ENCODE measurements around the gene HOXC11.

- RRBS: no CpG with 5 or more reads among the region's 8 CpGs
CAGE:
- cytosol, long polyA plus RNA: no peak
- long polyA plus RNA: no peak
- nucleus, long polyA plus RNA: no peak
These were observed 4.3 kb downstream of the KRT18 start for GRCh38 chr12:52953026-52953841.

- RRBS: no CpG with 5 or more reads among the region's 7 CpGs
CAGE:
- cytosol, long polyA plus RNA: no peak
- long polyA plus RNA: no peak
- nucleus, long polyA plus RNA: no peak
These were observed 5.5 kb downstream of the EIF4B start for GRCh38 chr12:53011501-53012405.

DNA sequence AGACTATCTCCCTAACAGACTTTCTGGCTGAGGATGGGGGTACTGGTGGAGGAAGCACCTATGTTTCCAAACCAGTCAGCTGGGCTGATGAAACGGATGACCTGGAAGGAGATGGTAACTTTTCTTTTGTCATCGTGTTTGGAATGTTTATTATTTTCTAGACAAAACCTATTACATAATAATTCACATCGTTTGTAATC is 10.1 kb downstream of the EIF4B start:
- RRBS: no CpG with 5 or more reads among the region's 3 CpGs
CAGE:
- cytosol, long polyA plus RNA: start-site peak on the plus strand centred at position 106 of the sequence, 5 bp wide, 24 reads
- long polyA plus RNA: no peak
- nucleus, long polyA plus RNA: start-site peak on the plus strand centred at position 105 of the sequence, 7 bp wide, 81 reads

DNA sequence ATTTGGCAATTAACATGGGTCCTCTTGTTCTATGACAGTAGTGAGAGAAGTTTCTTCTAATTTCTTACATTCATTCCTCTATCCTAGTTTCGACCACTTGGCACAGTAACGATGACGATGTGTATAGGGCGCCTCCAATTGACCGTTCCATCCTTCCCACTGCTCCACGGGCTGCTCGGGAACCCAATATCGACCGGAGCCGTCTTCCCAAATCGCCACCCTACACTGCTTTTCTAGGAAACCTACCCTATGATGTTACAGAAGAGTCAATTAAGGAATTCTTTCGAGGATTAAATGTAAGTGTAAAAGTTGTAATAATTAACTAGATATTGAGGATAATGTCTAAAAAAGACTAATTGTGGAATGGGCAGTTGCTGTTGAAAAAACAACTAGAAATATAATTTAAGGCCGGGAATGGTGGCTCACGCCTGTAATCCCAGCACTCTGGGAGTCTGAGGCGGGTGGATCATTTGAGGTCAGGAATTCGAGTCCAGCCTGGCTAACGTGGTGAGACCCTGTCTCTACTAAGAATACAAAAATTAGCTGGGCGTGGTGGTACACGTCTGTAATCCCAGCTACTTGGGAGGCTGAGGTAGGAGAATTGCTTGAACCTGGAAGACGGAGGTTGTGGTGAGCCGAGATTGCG is 12.6 kb downstream of the EIF4B start:
- RRBS: no CpG with 5 or more reads among the region's 22 CpGs
CAGE:
- cytosol, long polyA plus RNA: no peak
- long polyA plus RNA: no peak
- nucleus, long polyA plus RNA: no peak

DNA sequence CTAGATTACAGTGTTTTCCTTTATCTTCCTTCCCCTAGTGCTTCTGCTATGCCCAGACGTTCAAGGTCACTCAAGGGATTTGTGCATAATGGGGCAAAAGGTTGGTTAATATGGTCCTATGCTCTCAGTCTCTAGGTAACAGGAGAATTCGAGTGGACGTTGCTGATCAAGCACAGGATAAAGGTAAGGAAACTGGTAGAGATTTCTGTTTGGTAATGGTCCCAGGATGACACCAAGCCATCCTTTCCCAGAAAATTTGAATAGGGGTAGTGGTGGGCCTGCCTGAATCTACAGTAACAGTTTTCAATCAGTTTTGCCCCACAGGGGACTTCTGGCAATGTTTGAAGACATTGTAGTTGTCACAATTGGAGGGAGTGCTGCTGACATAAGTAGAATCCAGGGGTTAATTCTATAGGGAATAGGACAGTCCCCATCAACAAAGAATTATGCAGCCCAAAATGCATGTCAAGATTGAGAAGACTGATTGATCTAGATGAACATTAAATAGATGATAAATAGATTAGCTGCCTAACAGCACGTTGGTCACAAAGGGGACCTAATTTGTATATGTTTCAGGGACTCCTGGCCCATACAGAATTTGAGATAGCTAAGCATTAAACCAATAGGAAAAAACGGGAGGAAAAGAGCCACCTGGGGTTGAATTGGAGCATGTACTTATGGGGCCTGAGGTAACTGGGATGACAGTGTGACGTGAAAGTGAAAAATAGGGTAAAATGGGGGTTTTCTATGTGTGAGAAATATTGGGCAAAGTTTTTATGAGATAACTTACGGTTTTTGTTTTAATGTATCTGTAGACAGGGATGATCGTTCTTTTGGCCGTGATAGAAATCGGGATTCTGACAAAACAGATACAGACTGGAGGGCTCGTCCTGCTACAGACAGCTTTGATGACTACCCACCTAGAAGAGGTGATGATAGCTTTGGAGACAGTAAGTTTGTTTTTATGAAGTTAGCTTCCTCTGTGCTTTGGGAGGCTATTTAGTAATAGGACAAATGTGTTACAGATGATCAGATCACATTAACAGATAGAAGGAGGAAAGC is 15.8 kb downstream of the EIF4B start:
- RRBS: no CpG with 5 or more reads among the region's 11 CpGs
CAGE:
- cytosol, long polyA plus RNA: no peak
- long polyA plus RNA: no peak
- nucleus, long polyA plus RNA: start-site peak on the plus strand centred at position 939 of the sequence, 25 bp wide, 20 reads

DNA sequence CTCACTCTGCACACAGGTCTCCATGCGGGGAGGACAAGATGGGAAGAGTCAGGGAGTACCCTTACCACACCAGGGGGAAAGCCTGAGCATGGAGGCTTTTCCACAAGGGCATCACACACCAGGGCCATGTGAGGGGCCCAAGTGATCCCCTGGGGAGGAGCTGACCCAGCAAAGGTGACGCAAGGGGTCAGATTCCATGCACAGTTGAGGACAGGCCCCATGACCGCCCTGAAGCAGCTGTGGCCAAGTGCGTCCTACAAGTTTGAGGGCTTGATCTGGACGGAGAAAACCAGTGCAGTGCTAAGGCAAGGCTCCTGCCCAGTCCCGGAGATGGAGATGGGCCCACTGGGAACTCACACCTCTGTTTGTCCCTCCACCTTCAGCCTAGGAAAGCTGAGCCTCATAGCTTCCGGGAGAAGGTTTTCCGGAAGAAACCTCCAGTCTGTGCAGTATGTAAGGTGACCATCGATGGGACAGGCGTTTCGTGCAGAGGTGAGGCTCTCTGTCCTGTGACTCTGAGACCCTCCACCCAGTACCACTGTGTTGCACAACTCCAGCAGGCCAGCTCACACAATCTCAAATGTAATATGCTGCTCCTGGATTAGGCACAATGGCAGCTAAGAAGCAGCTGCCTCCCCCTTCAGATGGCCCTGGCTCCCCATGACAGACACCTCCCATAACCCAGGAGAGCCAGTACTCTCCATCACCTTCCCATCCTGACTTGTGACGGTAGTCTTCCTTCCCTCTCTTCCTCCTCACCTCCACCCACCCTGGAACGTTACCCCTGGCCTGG is 1.8 kb downstream of the TNS2 start:
- RRBS: 83% methylated on average over 2 of the region's 13 CpGs
CAGE:
- cytosol, long polyA plus RNA: no peak
- long polyA plus RNA: no peak
- nucleus, long polyA plus RNA: no peak

DNA sequence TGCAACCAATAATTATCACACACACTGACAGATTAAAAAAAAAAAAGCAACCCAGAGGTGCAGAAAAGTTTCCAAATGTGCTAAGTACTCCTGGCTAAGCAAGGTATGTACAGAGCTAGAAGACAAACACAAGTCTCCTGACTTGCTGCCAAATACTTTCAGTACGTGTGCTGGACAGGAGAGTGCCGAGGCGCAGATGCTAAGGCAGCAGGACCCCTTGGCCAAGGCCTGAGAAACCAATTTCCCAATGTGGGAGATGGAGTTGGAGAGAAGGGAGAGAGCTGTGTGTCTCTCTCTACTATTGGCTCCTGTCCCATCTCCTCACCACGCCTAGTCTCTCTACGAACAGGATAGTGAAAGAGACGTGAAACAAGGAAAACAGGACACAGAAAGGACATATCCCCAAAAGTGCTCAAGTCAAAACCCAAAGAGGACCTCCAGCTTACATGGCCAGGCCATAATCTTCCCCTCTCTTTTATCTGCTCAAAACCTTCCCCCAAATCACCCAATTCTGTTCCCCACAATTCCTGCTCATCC is 5.3 kb downstream of the SPRYD3 start:
- RRBS: no CpG with 5 or more reads among the region's 6 CpGs
CAGE:
- cytosol, long polyA plus RNA: no peak
- long polyA plus RNA: no peak
- nucleus, long polyA plus RNA: no peak

- RRBS: no CpG with 5 or more reads among the region's 7 CpGs
CAGE:
- cytosol, long polyA plus RNA: no peak
- long polyA plus RNA: no peak
- nucleus, long polyA plus RNA: no peak
These were observed 10.4 kb upstream of the CSAD start for GRCh38 chr12:53191109-53191504.

DNA sequence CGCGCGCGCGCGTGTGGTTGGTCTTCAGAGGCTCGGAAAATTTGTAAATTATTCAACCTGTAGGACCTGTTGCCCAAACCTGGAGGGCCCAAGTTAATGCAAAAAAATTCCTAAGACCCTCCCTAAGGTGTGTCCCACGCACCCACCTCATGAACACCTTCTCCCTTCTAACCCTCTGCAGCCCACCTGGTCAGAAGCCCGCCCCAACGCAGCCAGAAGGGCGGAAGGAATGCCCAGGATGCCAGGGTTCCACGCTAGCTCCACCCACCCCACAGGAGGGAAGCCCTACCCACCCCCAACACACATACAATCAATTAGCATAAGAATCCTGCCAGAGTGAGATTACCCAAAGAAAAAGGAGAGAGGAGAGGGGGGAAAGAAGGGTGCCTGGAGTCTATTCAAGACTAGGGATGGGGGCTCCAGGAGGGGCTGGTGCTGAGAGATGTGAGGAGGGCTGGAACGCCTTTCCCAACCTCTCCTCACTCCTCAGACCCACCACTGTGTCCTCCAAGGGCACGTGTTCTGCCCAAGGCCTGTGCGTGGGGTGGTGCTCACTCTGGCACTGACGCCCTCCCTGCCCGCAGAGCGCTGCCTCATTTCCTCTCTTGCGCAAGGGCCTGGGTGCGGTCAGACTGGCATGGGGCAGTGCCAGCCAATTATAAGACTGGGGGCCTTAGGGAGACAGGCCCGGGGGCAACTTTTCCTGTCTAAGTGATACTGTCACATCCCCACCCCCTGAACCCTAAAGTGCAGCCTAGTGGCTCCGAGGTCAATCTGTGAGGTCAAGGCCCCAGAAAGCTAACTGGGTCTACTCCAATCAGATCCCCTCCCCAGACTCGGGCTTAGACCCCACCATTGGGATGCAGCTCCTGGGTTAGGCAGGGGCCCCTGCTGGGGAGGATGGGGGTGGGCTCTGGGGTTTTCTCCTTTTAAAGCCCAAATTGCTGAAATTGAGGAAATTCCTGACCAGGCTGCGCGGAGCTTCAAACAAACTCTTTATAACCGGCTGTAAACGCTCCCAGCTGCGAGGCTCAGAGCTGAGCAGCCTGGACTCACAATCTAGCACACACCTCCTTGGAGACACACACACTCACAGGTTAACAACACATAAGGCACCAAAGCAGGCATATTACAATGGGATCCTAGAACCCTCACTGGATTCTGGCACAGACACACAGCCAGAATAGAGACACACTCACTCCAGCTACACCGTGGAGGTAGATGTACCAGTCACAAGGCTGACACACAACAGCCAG is 10.2 kb upstream of the ITGB7 start:
- RRBS: no CpG with 5 or more reads among the region's 29 CpGs
CAGE:
- cytosol, long polyA plus RNA: no peak
- long polyA plus RNA: no peak
- nucleus, long polyA plus RNA: no peak

DNA sequence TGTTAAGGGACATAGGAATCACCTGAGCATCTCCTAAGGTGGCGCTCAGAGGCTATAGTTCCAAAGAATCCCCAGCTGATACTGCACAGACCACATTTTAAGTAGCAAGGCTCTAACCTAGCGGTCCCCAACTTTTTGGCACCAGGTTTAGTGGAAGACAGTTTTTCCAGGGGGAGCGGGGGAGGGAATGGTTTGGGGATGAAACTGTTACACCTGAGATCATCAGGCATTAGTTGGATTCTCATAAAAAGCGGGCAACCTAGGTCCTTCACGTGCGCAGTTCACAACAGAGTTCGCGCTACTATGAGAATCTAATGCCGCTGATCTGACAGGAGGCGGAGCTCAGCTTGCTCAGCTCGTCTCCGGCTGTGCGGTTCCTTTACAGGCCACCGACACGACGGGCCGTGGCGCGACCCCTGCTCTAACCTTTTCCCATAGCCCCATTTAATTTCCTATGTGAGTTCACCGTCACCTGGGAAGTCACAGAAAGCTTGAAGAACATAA is 2.6 kb upstream of the AAAS start:
- RRBS: no CpG with 5 or more reads among the region's 20 CpGs
CAGE:
- cytosol, long polyA plus RNA: no peak
- long polyA plus RNA: no peak
- nucleus, long polyA plus RNA: no peak

DNA sequence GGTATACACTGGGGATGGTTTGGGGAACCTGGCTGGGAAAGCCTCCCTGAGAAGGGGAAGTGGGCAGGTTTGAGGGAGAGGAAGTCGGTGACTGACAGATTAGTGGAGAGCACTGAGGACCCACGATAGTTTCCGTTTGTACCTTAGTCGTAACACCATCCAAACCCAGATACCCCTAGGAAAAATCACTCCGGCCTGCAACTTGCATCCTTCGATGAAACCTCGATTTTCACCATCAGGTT is 2.9 kb upstream of the AAAS start:
- RRBS: no CpG with 5 or more reads among the region's 7 CpGs
CAGE:
- cytosol, long polyA plus RNA: no peak
- long polyA plus RNA: no peak
- nucleus, long polyA plus RNA: no peak

- RRBS: no CpG with 5 or more reads among the region's 35 CpGs
CAGE:
- cytosol, long polyA plus RNA: no peak
- long polyA plus RNA: no peak
- nucleus, long polyA plus RNA: no peak
These were observed 764 bp upstream of the SP1 start for GRCh38 chr12:53379024-53379799.

GRCh38 chr12:53412319-53412963 is 11.2 kb upstream of the AMHR2 start:
- RRBS: no CpG with 5 or more reads among the region's 3 CpGs
CAGE:
- cytosol, long polyA plus RNA: no peak
- long polyA plus RNA: no peak
- nucleus, long polyA plus RNA: no peak

GRCh38 chr12:53467424-53468338 is 15.8 kb downstream of the PCBP2 start:
- RRBS: no CpG with 5 or more reads among the region's 5 CpGs
CAGE:
- cytosol, long polyA plus RNA: no peak
- long polyA plus RNA: no peak
- nucleus, long polyA plus RNA: start-site peak on the plus strand at chr12:53468044-53468126, 134 reads

- RRBS: no CpG with 5 or more reads among the region's 9 CpGs
CAGE:
- cytosol, long polyA plus RNA: no peak
- long polyA plus RNA: no peak
- nucleus, long polyA plus RNA: no peak
These were observed 725 bp upstream of the HOXC11 start for GRCh38 chr12:53972109-53972692.

DNA sequence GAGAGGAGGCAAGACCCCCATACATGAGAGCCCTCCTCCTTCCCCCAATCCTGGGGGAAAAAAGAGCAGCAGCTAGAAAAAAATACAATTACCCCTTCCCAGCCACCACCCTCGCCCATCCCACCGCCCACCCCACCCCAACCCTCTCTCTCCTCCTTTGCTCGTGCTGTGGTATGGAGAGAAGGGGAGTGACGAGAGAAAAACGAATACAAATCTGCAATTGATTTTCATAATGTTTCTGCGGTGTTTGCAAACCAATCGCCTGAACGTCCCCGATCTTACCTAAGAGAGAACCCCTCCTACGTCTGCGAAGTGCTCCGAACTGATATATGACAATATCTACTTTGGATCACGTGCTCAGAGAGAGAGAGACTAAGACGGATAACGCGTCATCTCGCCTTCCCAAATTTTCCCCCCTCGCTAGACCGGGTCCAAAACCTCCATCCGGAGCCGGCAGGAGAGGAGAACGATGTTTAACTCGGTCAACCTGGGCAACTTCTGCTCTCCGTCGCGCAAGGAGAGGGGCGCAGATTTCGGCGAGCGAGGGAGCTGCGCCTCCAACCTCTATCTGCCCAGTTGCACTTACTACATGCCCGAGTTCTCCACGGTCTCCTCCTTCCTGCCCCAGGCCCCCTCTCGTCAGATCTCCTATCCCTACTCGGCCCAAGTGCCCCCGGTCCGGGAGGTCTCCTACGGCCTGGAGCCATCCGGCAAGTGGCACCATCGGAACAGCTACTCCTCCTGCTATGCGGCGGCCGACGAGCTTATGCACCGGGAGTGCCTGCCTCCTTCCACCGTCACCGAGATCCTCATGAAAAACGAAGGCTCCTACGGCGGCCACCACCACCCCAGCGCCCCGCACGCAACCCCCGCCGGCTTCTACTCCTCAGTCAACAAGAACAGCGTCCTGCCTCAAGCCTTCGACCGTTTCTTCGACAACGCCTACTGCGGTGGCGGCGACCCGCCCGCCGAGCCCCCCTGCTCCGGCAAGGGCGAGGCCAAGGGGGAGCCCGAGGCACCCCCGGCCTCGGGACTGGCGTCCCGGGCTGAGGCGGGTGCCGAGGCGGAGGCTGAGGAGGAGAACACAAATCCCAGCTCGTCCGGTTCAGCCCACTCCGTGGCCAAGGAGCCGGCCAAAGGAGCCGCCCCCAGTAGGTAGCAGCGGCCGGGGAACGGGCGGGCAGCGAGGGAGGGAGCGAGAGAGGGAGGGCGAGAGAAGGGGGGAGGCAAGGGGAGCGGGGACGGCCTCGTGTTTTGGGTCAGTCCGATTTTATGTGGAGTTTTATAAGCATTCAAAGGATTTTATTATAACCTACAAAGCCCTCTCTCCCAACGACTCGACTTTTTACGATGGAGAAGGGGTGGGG is at the start of gene HOXC11:
Gene HOXC11, plus strand, starts transcription at position 354 of the 1,367 bp plus-strand sequence.
- RRBS: 3% methylated on average over 29 of the region's 95 CpGs
CAGE:
- cytosol, long polyA plus RNA: no peak
- long polyA plus RNA: no peak
- nucleus, long polyA plus RNA: no peak

DNA sequence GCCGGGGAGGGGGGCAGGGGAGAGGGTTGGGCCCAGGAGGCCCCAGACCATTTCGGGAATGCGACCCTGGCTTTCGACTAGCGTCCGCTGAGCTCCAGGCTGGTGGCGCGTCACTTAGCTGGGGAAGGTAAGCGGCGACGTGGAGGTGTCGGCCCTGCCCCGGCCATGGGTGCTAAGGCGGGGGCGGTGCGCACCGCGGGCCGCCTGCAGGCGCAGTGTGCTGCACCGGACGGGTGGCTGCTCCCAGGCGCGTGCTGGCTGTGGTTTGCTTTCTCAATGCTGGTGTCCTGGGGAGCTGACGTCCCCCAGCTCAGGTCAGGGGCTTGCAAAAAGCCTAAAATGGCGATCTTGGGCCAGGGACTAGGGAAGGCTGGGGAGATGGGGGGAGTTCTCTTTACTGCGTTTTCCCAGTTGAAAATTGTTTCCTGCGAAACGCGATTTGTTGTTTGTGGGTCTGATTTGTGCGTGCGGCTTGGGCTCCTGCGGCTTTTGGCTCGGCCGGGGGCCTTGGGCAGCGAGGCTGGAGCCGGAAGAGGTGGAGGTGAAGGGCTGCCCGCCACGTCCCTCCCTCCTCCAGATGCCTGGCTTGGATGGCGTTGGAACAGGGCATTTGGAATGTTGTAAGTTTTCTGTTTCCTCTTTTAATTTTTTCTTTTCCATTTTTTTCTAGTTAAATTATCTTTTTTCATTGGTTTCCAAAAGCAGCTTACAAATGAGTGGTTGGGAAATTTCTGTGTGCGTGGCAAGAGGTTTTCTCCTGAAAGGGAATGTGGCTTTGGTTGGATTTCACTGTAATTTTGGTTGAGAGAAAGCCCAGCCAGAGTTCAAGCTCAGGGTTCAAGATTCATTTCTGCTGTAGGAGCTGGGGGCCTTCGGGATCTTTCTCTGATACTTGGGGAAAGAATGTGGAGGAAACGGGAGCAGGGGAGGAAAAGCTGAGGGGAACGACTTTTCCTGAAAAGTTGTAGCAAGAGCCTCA is 1.4 kb downstream of the HOXC10 start:
- RRBS: 4% methylated on average over 9 of the region's 44 CpGs
CAGE:
- cytosol, long polyA plus RNA: no peak
- long polyA plus RNA: no peak
- nucleus, long polyA plus RNA: no peak

DNA sequence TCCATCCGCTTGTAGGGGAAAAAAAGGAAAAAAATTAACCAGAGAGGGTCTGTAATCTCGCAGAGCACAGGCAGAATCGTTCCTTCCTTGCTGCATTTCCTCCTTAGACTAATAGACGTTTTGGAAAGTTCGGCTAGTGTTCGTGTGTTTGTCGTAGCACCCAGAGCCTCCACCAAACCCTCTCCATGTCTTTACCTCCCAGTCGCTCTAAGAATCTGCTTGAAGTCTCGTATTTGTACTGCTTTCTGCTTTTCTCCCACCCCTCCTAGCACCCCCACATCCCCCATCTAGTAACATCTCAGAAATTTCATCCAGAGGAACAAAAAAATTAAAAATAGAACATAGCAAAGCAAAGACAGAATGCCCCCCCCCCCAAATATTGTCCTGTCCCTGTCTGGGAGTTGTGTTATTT is 4.8 kb downstream of the HOXC10 start:
- RRBS: no CpG with 5 or more reads among the region's 9 CpGs
CAGE:
- cytosol, long polyA plus RNA: no peak
- long polyA plus RNA: no peak
- nucleus, long polyA plus RNA: no peak

DNA sequence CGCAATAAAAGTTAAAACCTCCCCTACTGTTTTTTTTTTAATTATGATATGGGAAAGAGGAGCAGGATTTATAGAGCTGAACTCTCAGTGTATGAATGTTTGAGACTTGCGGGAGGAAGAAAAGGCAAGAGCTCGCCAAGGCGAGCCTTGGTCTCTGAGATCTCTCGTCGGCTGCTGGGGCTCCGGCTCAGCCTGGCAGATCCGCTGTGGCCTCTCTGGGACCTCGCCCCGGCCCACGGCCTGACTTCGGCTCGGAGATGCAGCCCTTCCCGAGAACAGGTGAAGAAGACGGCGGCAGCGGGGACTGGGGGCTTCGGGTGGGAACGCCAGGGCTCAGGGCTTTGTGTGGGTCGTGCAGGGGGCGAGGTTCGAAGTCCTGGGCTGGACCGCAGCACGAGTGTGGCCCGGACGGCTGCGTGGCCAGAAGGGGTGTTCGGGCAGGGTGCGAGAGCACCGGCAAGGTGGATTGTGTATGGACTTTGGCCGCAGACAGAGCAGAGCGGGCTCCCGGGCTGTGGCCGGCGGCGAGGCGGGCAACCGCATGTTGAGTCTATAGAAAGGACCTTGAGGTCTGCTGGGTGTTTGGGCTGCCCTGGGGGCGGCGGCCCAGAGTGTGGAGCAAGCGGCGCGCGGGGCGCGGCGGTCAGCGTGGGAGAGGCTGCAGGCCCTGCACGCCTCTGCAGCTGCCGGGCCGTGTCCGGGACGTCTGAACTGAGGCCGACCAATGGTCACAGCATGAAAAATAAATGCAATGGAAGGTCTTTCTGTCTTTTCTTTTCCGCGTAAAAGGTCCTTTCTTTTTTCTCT is 5.8 kb upstream of the HOXC9 start:
- RRBS: 13% methylated on average over 13 of the region's 56 CpGs
CAGE:
- cytosol, long polyA plus RNA: no peak
- long polyA plus RNA: no peak
- nucleus, long polyA plus RNA: no peak

DNA sequence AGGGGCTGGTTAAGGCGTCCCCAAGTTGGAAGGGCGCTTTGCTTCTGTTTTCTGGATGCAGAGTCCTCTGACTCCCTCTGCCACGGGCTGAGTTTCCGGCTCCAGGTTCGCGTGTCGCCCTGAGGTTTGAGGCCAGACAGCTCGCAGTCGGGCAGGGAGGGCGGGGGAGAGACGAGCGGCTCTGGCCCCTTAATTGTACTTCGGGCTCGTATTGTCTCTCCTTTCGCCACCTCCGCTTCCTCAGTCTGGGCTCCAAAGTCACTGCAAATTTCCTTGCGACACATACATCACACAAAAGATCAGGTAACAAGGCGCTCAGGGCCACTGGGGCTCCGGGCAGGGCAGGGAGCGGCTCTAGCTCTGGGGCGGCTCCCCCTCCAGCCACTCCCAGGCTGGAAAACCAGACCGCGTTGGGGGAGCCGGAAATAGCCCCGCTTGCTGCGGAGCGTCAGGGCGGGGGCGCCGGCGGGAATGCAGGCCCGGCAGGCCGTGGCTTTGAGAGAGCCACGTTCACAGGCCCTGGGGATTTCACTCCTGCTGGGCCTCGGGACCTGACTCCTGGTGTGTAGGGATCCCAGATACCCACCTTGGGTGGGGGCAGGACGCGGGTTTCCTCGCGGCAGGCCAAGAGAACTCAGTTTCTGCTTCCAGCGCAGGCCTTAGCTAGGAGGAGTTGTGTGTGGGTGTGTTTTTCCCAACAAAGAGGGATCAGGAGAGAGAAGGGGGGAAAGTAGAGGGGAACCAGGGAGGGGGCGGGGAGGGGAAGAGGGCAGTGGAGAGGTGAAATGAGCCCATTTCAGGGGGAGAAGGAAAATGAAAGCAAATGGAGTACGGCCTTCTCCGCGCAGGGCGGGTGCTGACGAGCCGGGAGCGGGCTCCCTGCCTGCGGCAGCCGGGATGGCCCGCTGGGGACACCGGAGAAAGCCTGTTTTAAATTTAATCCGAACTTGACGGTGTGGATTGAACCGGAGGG is 4.4 kb upstream of the HOXC9 start:
- RRBS: 1% methylated on average over 14 of the region's 55 CpGs
CAGE:
- cytosol, long polyA plus RNA: no peak
- long polyA plus RNA: no peak
- nucleus, long polyA plus RNA: no peak